Measurements from ENCODE around the gene LAX1.

DNA sequence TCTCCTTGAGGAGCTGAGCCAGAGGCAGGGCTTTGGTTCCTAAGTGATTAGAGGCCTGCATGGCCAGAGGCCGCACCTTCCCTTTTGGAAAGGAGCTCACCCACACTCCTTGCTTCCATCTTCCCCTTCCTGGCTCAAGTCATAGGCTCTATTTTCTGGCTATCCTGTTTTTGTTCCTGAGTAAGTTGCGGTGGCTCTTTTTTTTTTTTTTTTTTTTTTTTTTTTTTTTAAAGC lies 45.4 kb downstream of the ATP2B4 start:
- PRO-cap = no peak
- RRBS, 2 experiments = no CpG with 5 or more reads among the region's 2 CpGs

- PRO-cap = unidirectional peak, plus-strand start at chr1:203683014
- RRBS, 2 experiments = no CpG with 5 or more reads among the region's 16 CpGs
Measured at GRCh38 chr1:203682632-203683317, 56.1 kb downstream of the ATP2B4 start.

DNA sequence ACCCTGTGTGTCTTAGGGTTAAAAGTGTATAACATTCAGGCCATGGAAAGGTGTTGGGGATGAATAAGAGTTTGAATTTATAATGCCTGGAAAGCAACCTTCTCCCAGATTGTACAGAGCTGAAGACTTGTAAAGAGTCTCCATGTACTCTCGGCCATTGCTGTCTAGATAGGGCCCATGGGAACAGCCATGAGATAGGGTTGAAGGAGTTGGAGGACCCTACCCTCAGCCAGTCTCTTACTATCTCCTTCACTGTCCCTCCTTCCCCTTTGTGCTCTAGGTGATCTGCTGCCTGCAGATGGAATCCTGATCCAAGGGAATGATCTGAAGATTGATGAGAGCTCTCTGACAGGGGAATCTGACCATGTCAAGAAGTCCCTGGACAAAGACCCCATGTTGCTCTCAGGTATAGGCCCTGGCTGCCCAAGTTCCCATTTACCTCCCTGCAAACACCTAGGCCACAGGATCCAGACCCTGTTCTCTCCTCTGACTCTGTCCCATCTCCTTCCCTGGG lies 65.0 kb upstream of the LAX1 start:
- PRO-cap = no peak
- RRBS, 2 experiments = no CpG with 5 or more reads among the region's 1 CpG

- PRO-cap = no peak
- RRBS, 2 experiments = no CpG with 5 or more reads among the region's 12 CpGs
Measured at GRCh38 chr1:203764775-203765421, at the start of gene LAX1. Gene LAX1 (plus strand): TSS chr1:203765183.

DNA sequence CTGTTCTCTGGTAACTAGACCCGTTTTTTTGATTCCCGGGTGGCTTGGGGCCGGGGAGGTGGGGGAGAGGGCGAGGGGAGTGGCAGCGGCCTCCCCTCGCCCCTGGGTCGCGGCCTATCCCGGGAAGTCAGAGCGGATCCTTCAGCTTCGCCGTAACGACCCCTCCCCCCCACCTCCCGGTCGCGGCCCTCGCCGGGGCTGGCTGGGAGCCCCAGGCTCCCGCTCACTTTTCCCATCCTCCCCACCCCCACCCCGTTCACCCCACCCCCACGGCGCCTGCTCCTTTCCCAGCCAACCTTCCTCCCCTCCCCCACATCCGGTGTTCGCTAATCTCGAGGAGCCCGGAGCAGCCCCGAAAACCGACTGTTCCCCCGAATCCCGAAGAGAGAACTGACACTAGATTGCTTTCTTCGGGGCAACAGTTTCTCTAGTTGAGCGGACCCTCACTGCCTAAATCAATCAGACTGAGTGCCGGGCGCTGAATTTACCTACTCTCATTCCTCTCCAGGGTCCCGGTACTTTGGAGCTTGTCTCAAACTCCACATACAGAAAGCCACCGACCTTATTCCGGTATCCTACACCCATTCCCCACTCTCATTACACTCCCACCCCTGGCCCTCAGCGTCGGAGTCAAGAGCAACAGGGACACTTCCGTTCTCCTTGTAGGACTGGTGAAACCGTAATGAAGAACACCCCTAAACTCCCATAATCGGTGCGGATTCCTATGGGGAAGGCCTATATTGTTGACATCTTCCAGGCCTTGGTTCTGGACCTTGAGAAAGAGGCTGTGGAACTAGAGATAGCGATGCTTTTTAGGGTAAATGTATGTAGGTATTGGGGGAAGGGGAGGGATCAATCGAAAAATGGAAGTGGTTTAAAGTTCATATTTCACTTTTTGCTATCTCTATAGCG lies 618 bp downstream of the ZBED6 start:
- PRO-cap = bidirectional peak, plus-strand start at position 322 of the sequence, minus-strand start at position 141 of the sequence; bidirectional peak, plus-strand start at position 458 of the sequence, minus-strand start at position 392 of the sequence
- RRBS, 2 experiments = 1 to 3% methylated on average over 13 of the region's 46 CpGs

DNA sequence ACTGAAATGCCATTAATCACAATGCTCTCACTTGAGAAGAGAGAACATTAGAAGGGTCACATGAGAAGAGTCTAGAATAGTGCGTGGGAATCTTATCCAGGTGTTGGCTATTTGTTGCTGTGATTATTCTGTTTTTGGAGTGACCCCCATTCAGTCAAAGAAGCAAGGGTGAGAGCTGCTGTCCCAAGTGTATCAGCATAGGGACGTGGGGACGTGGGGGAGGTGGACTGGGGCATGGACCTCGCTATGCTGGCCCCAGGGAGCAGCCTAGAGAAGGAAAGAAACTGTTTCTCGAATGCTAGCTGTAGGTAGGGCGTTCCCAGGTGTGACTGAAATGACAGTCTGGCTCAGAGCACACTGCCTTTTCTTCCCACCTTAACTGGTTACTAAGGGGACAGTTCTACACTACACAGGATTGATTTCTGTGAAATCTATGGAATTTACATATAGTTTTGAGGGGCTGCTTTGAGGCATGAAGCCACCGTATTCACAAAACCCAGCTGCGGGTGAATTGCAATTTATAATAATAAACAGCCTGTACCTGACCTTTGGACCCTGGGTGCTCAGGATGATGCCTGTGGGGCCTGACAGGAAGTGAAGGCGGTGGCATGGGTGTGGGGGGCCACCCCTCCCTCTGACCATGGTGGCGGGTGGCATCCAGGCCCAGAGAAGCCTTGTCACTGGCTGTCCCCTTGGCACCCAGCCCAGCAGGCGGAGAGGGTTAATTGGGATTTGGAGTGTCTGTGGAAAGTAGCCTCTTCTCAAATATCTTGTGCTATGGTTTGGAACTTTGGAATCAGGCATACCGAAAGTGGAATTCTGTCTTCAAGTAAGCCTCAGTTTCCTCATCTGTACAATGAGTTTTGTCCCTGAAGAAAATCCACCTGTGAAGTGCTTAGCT lies 20.2 kb downstream of the SOX13 start:
- PRO-cap = no peak
- RRBS, 2 experiments = no CpG with 5 or more reads among the region's 12 CpGs

DNA sequence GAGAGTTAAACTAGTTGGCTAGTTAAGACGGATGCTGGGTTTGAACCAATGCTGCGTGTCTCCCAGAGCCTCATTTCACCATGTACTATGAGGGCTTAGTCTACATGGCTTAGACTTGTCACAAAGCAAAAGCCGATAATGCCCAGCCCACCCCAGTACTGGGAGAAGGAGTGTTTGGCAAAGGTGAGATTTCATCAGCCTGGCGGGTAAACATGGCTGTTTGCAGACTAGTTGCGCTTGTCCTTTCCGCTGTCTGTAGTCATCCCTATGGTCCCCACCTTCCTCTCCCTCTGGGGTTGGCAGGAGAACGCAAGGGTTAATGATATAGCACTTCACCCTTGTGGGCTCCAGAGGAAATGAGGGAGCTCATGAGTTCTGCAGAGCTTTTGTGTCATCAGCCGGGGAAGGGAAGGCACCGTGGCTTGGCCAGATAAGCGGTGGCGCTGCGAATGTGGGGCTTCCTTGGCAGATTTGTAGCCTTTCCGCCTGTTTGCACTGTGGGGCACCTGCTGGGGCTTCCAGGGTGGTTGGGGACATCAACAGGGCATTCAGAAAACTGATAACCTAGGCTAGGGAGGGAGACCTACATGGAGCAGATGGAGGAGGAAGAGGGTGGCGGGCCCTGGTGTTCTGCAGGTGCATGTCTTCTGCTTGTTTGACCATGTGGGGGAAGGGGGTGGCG lies 29.3 kb downstream of the SOX13 start:
- PRO-cap = no peak
- RRBS, 2 experiments = no CpG with 5 or more reads among the region's 15 CpGs

- PRO-cap = no peak
- RRBS, 2 experiments = no CpG with 5 or more reads among the region's 12 CpGs
Measured at GRCh38 chr1:204121725-204122311, 30.0 kb downstream of the ETNK2 start.

DNA sequence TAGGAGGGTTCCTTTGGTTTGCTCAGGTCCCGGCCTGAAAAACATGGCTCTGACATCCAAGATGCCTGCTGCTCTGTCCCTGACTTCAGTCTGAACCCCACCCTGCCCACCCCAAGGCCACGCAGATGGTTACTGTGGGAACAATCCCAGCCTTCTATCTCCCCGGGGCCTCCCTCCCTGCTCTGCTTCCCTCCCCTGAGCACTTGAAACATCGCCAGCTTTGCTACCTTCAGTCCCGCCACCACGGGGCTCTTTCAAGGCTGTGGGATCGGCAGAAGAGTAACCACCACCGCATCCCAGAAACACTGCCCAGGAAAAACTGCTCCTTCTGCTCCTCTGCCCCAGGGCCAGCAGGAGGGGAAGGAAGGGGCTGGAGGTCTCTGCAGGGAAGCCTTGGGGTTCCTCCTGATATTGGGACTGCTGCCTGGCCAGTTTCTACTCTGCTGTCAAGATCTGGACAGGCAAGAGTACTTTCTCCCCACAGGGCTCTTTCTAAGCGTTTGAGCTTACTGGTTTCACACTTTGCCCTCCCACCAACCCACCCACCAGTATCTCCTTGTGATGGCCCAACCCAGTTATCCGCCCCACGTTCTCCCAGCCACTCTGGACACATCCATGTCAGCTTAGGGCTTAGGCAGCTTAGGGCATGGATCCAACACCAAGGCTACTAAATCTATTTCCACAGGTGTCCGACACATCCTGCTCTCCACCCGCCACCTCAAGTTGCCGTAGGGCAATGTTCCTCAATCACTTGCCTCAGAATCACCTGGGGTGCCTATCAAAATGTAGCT lies 8.4 kb downstream of the ETNK2 start:
- PRO-cap = no peak
- RRBS, 2 experiments = no CpG with 5 or more reads among the region's 14 CpGs

- PRO-cap = no peak
- RRBS, 2 experiments = no CpG with 5 or more reads among the region's 5 CpGs
Measured at GRCh38 chr1:204145707-204146047, 6.2 kb downstream of the ETNK2 start.

DNA sequence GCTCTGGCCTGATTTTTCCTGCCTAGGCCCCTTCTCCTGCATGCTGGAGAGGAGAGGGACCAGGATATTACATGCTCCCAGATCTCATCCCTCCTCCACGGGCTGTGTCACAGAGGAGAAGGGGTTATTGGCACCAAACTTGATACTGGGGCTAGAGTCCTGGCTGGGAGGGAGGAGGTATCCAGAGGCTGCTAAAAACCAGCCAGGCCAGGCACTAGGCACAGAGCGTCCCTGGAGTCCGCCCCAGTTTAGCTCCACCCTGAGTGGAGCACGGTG lies 42.6 kb upstream of the GOLT1A start:
- PRO-cap = no peak
- RRBS, 2 experiments = no CpG with 5 or more reads among the region's 4 CpGs

DNA sequence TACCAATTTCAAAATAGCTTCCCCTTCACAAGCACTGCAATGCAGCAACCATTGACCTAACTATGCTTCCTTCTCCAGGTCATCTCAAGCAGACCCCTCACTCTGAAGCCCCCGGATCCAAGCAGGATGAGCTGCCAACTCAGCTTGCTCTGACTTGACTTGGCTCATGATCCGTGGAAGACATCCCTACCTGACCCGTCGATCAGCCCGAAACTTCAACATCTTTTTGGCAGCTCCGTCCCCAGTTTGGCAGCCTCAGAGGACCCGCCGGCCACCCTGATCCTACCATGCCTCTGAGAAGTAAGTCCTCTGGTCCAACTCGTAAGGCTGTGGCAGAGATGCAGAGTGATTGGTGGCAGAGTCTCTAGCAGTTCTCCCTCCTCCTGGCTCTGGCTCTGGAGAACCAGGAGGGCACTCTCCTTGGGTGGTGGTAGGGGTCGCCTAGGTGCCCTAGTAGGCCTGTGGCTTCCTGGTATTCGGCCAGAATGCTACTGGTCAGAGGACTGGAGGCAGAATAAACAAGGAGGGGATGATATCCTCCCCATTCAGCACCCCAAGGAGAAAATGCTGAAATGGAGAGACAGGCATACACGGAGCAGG lies 63.1 kb upstream of the GOLT1A start:
- PRO-cap = no peak
- RRBS, 2 experiments = no CpG with 5 or more reads among the region's 12 CpGs

GRCh38 chr1:204350691-204351326 lies 8.9 kb downstream of the PLEKHA6 start:
- PRO-cap = no peak
- RRBS, 2 experiments = 66 to 69% methylated on average over 4 of the region's 19 CpGs

DNA sequence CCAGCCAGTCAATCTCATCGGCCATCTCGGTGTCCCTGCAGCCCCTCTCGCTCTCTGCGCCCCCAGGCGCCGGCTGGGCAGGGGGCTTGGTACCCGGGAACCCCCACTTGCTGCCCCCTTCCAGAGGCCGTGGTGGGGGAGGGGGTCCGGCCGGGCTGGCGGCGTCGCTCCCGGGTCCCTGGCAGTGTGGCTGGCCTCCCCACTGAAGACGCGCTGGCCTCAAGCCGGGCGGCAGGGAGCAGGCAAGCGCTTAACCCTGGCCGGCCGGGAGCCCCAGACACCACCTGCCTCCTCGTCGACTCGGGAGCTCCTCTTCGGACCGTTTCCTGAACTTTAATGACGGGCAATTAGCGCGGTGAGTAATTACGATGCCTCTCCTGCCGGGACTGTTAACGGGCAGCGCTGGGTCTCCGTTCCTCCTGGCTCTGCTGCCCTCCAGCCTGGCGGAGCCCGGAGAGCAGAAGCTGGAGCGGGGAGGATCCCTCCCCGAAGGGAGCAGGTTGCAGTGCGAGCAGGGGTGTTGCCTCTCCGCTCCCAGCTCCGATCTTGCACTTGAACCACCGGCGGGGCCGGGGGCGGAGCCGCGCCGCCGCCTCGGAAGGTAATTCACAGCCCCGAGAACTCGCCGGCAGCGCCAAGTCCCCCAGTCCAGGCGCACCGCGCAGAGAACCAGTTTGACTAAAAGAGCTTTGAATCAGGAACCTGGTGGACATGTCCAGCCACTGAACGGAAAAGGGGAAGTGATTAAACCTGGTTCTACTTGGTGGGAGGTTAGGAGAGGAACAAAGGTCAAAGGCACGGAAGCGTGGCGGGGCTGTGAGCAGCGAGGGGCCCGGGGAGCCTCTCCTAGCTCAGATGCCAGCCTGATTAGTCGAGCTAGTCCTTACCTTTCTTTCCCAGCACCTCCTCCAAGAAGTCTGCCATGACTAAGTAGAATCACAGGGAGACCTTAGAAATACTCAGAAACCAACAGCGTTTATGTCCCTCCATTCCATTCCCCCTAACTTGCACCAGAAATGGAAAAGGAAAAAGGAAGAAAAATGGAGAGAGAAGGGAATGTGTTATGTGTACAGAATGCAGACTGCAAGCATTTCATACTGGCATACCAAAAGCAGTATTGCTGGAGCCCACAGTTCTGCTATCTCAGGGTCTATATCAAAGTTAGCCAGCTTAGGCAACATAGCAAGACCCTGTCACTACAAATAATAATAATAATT lies 18.3 kb upstream of the PLEKHA6 start:
- PRO-cap = unidirectional peak, plus-strand start at position 202 of the sequence; bidirectional peak, plus-strand start at position 619 of the sequence, minus-strand start at position 548 of the sequence; bidirectional peak, plus-strand start at position 646 of the sequence, minus-strand start at position 676 of the sequence
- RRBS, 2 experiments = 10 to 14% methylated on average over 30 to 40 of the region's 65 CpGs

GRCh38 chr1:204405910-204406394 lies 5.7 kb downstream of the PPP1R15B start:
- PRO-cap = no peak
- RRBS, 2 experiments = no CpG with 5 or more reads among the region's 2 CpGs

- PRO-cap = unidirectional peak, plus-strand start at chr1:204410831; unidirectional peak, plus-strand start at chr1:204411041; bidirectional peak, plus-strand start at chr1:204411425, minus-strand start at chr1:204411343
- RRBS, 2 experiments = 1 to 2% methylated on average over 20 of the region's 52 CpGs
Measured at GRCh38 chr1:204410459-204411516, 829 bp downstream of the PPP1R15B start.

DNA sequence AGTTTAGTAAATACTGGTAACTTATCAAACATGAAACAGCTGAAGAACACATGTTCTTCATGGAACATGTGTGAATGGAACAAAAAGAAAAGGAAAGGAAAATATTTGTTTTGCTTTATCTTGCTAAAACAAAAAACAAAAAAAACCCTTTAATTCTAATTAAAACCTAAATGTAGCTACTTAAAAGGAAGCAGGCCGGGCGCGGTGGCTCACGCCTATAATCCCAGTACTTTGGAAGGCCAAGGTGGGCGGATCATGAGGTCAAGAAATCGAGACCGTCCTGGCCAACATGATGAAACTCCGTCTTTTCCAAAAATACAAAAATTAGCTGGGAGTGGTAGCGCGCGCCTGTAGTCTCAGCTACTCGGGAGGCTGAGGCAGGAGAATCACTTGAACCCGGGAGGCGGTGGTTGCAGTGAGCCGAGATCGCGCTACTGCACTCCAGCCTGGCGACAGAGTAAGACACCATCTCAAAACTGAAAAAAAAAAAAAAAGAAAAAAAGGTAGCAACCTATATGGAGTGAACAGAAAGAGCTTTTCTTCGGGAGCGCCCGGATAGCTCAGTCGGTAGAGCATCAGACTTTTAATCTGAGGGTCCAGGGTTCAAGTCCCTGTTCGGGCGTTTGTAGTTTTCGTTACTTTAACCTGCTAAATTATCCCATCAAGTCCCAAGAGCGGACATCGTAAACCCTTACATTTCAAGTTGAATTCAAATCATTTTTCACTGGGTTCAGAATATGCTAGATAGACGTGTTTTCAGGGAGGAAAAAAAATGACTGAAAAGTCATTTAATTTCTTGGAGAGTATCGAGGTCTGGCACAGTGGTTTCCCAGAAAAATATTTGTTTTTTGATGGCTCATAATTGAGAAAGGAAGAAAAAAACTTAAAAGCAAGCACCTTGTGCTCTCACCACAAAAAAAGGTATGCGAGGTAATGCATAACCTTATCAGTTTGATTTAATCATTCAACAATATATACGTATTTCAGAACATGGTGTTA lies 9.9 kb upstream of the MDM4 start:
- PRO-cap = unidirectional peak, plus-strand start at position 234 of the sequence; bidirectional peak, plus-strand start at position 544 of the sequence, minus-strand start at position 461 of the sequence
- RRBS, 2 experiments = no CpG with 5 or more reads among the region's 31 CpGs

DNA sequence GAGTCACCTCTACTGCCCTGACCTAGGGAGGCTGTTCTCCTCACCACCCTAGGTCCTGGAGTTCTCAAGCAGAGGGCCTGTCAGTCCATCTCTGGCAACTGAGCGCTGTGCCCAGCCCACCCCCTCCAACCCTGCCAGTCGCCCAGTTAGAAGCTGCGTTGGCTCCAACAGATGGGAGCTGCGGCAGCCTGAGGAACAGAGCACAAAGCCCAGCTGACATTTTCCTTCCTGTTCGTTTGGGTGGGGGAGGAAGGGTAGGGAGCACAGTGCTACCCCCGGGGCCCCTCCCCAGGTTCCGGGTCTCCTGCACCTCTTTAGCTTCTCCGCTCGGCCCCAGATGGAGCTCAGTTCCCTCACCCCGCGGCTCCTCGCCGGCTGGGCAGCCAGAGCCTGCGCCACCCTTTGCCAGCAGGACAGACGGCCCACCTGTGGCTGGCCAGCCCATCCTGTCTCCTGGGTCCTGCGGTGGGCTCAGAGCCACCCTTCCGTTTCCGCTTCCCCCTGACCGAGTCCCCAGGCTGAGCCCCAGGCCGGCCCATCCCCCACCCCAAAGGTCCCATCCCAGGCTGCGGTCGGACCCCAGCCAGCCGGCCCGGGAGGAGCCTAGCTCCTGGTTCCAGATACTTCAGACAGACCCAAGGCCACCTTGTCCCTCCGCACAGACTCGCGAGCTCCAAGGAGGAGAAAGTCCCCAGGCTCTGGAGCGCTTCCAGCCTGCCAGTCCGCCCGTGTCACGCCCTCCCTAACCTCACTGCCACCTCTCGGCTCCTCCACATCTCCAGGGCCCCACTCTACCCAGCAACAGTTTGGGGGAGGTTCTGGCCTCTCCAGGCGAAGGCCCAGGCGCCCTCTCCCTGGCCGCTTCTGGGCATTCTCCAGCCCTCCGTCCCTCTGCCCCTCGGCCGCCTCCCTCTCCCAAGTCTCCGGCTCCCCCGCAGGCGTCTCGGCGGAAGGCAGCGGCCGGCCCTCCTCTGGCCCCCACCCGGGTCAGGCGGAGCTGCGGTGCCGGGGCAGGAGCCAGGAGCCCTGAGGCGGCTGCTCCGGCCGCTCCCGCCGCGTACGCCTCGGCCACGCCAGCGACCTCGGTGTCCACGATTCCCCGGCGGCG lies 1.0 kb downstream of the LRRN2 start:
- PRO-cap = bidirectional peak, plus-strand start at position 994 of the sequence, minus-strand start outside the sequence
- RRBS, 2 experiments = 23 to 29% methylated on average over 31 to 33 of the region's 64 CpGs

- PRO-cap = no peak
- RRBS, 2 experiments = no CpG with 5 or more reads among the region's 9 CpGs
Measured at GRCh38 chr1:204813963-204814747, 14.3 kb upstream of the NFASC start.

- PRO-cap = no peak
- RRBS, 2 experiments = no CpG with 5 or more reads among the region's 13 CpGs
Measured at GRCh38 chr1:204870524-204871081, 42.2 kb downstream of the NFASC start.

Data from HEK293 (cell line).